Colon Carcinoma Metastatic in the Lung (tissue), 2 donors: ENCODE data around the genes COL16A1 and S100PBP.

GRCh38 chr1:31680169-31680460 is 23.7 kb downstream of the COL16A1 start:
- PRO-cap, 2 experiments, result no peak in any of the 2 experiments

DNA sequence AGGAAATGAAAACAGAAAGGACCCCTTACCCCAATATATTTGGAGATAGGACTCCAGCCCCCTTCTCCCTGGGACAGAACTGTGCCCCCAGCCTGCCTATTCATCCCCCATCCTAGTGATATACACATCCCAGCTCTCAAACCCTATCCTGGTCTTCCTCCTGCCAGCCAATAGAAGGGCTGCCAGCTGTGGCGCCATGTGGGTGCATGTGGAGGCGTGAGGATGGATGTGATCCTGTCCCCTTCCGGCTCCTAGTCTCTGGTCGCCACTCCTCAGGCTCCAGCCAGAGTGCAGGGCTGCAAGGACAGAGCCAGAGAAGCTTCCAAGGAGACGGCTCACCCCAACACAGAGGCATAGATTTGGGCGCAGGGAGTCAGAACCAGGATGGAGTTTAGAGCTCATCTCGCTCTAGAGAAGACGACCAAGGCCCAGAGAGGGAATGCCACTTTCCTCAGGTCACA is 478 bp downstream of the COL16A1 start:
- PRO-cap, 2 experiments, result no peak in any of the 2 experiments

GRCh38 chr1:31703783-31704307 is at the start of gene COL16A1:
TSS of gene COL16A1 (minus strand) at chr1:31704017.
- PRO-cap, 2 experiments, result peak in 2 of 2 experiments; most common minus-strand start chr1:31703989 (in 2)

GRCh38 chr1:31908208-31909220 is 29.7 kb downstream of the PTP4A2 start:
- PRO-cap, 2 experiments, result no peak in any of the 2 experiments

DNA sequence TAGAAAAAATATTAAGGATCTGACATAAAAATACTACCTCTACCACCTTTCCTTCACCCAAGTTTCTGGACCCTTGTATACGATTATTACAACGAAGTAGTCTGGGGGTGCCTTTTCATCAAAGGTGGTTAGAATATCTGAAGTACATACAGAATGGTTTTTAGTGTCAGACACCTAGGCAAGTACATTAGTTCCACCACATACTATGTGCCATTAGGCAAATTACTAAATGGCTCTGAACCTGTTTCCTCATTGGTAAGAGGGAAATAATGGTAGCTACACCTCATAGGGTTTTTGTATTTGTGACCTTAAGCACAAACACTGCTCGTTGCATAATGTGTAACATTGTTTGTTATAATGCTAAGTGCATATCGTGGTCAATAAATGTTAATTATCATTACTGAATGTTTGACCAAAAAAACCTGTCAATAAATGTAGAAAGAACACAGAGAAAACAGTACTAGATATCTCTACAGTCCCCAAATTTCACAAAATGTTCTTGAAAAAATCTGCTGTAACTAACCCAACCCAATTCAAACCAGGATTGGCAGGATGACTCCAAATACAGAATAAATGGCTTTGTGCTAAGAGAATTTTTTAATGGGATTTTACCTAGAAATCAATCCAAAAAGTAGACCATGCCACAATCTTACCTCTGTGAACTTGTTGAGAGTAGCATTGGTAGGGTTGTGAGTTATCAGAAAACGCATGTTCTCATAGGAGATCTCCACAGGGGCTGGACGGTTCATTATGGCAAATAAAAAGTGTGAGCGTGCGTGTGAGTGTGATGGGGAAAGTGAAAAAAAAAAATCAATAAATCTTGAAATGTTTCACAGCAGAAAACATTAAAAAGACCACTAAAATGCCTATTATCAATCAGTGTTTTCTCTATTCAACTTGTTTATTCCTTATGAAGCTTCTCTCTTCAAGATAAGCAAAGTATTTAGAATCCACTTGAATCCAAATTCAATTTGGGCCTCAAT is 19.6 kb downstream of the PTP4A2 start:
- PRO-cap, 2 experiments, result no peak in any of the 2 experiments

DNA sequence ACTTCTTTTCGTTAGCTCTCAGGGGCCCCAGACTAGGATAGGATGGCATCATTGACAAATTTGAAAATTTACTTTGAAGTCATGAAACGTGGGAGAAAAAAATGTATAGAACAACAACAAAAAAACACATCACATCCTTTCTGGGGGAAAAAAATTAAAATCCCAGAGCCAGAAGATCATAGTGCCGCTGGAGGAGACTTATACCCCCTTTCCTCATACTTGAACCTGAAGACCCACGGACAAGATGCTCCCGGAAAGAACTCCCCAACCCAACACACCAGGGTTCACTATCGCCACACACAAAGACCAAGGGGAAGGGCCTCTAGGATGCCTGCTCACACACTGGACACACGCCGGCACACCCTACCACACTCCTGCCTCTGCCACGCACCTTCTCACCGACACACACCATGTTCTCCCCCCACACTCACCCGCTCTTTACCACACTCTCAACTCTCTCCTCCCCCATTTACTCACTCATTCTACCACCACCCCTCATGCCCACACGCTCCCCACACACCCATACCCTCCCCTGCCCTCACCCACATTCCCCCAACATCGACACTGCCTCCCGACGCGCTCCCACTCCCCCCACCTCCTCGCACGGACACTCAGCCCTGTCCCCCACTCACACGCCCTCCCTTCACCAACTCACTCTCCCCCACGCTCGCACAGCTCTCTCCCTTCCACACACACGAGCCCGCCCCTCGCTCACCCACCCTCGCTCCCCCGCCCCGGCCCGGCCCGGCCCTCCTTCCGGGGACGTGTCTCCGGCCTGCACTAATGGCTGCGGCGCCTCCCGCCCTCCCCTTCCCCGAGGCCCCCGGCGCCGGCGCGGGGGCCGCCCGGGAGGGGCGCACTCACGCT is 812 bp downstream of the PTP4A2 start:
- PRO-cap, 2 experiments, result peak in 2 of 2 experiments; most common plus-strand start position 369 of the sequence (in 1); most common minus-strand start position 653 of the sequence (in 2)

DNA sequence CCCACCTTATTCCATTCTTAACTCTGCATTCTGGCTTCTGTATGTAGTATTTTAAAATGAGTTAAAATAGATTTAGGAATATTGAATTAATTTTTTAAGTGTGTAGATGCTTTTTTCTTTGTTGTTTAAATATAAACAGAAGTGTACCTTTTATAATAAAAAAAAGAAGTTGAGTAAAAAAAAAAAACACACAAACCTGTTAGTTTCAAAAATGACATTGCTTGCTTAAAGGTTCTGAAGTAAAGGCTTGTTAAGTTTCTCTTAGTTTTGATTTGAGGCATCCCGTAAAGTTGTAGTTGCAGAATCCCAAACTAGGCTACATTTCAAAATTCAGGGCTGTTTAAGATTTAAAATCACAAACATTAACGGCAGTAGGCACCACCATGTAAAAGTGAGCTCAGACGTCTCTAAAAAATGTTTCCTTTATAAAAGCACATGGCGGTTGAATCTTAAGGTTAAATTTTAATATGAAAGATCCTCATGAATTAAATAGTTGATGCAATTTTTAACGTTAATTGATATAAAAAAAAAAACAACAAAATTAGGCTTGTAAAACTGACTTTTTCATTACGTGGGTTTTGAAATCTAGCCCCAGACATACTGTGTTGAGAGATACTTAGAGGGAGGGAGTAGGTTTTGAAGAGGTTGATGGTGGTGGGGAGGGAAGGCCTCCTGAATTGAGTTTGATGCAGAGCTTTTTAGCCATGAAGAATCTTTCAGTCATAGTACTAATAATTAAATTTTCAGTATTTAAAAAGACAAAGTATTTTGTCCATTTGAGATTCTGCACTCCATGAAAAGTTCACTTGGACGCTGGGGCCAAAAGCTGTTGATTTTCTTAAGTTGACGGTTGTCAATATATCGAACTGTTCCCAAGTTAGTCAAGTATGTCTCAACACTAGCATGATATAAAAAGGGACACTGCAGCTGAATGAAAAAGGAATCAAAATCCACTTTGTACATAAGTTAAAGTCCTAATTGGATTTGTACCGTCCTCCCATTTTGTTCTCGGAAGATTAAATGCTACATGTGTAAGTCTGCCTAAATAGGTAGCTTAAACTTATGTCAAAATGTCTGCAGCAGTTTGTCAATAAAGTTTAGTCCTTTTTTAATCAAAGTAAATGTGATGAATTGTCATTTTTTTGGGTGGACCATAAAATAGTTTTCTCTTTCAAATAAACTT is 29.5 kb downstream of the KHDRBS1 start:
- PRO-cap, 2 experiments, result no peak in any of the 2 experiments

DNA sequence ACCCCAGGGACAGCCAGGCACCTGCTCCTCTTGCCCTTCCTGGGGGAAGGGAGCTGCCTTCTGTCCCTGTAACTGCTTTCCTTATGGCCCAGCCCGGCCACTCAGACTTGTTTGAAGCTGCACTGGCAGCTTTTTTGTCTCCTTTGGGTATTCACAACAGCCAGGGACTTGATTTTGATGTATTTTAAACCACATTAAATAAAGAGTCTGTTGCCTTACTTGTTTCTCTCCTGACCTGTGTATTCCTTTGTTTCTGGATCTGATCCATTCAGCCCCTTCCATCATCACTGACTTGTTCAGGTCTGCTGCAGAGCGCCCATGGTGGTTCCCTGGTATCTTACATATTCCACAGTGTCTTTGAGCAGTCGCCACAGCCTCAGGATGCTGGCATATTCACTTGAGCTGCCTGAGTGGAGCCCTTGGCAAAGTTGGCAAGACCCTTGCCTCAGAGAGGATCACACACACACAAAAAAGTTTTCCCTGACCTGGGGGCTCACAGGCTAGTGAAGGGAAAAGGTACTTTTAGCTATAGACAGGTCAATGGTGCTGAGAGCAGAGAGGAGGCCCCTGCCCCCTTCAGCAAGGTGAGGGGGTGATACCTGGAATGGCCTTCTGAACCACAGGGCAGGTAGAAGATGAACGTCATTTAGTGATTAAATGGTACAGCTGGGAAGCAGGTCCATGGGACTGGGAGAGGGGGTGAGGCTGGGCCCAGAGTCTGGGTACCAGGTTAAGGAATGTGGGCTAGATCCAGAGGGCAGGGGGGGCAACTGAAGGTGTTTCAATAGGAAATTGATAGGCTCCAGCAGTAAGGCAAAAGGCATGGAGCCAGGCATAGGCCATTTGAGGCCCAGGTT is 2.1 kb upstream of the CCDC28B start:
- PRO-cap, 2 experiments, result no peak in any of the 2 experiments

GRCh38 chr1:32212184-32213071 is 3.5 kb downstream of the DCDC2B start:
- PRO-cap, 2 experiments, result no peak in any of the 2 experiments

- PRO-cap, 2 experiments, result no peak in any of the 2 experiments
Measured at GRCh38 chr1:32223617-32224816, 1.8 kb downstream of the EIF3I start.

GRCh38 chr1:32231758-32233152 is 10.0 kb downstream of the EIF3I start:
- PRO-cap, 2 experiments, result no peak in any of the 2 experiments

GRCh38 chr1:32332026-32333057 is 3.7 kb downstream of the MARCKSL1 start:
- PRO-cap, 2 experiments, result no peak in any of the 2 experiments

GRCh38 chr1:32355307-32355876 is 6.9 kb downstream of the FAM229A start:
- PRO-cap, 2 experiments, result no peak in any of the 2 experiments

DNA sequence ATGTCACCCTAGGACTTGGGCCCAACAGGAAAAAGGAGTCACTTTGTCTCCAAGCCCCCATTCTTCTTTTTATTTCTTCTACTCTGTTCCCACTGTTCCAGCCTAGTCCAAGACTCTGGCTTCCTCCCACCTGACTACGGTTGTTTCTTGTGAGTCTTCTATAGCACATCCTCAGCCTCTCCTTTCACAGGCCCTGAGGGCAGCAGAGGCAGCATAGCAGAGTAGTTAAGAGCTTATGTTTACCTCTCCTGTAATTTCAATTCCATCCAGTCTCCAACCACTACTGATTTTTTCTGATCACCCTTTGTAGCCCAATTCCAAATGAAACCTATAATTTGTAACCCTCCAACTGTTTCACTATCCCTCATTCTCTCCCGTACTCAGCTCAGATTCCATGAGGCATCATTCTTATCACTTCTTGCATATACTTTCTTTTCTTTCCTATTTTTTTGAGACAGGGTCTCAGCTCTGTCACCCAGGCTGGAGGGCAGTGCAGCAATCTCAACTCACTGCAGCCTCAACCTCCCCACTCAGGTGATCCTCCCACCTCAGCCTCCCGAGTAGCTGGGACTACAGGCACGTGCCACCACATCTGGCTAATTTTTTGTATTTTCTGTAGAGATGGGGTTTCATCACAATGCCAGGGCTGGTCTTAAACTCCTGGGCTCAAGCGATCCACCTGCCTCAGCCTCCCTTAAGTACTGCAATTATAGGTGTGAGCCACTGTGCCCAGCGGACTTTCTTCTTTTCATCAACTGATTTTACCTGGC is 10.9 kb downstream of the TSSK3 start:
- PRO-cap, 2 experiments, result no peak in any of the 2 experiments

- PRO-cap, 2 experiments, result no peak in any of the 2 experiments
Measured at GRCh38 chr1:32652495-32653413, 1.7 kb downstream of the RBBP4 start.

- PRO-cap, 2 experiments, result no peak in any of the 2 experiments
Measured at GRCh38 chr1:32695638-32696136, 6.9 kb downstream of the SYNC start.

DNA sequence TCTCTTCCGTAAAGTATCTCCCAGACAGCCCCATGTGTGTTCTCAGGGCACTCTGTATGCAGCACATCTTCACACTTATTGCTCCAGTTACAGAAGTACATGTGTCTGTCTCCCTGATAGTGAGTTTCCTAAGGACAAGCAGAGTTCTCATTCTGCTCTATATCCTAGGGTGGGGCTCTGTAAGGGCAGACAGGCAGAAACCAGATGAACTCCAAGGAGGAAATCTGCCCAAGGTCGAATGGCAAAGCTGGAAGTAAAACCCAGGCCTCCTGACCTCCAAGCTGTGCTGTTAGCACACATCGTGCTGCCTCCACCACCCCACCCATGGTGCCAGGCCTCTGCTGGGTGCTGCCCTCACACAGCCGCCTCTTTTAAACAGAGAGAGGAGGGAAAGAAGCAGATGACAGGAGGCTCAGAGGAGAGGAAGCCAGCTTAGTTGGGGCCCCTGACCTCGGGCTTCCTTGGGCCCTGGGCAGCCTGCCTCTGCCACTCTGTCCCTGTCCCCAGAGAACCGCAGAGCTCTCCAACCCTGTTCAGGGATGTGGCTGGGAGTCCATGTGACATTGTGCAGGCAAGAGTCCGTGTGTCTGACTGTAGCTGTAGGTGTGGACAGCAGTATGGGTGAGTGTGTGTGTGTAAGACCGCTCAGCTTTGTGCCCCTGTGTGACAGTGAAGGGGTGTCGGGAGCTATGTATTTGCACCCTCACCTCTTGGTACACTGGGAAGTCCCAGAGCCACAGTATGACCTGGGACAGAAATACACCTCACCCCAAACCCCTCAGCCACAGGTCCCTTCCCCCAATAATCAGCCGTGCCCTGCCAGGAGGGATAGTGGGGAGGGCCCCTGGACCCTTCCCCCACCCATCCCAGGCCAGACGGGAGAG is 1.1 kb downstream of the SYNC start:
- PRO-cap, 2 experiments, result no peak in any of the 2 experiments

DNA sequence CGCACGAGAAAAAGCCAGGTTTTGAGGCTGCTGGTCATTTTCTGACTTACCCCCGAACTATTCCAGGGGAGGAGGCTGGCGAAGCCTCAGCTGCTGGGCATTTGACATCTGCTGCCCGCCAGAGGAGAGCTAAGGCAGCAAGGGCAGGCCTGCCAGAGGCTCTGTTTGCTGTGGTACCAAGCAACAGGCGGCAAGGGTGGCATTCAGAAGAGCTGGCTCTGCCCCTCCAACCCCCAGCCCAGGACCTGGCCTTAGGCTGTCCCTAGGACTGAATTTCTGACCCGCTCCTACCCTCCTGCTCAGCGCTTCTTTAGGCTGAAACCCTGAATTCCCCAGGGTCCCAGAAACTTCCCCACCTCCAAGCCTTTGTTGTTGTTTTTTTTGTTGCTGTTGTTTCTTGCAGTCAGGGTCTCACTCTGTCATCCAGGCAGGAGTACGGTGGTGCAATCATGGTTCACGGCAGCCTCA is 1.5 kb upstream of the SYNC start:
- PRO-cap, 2 experiments, result no peak in any of the 2 experiments

GRCh38 chr1:32766297-32767065 is 24.9 kb downstream of the KIAA1522 start:
- PRO-cap, 2 experiments, result no peak in any of the 2 experiments

GRCh38 chr1:32817446-32818496 is at the start of gene S100PBP:
TSS of gene S100PBP (plus strand) at chr1:32817653.
- PRO-cap, 2 experiments, result peak in 2 of 2 experiments; most common plus-strand start chr1:32817626 (in 2); most common minus-strand start chr1:32818182 (in 1)